GM12892 (cell line): ENCODE measurements around the gene LPAR5.

- RRBS: no CpG with 5 or more reads among the region's 13 CpGs
Measured at GRCh38 chr12:6587270-6588168, 19.4 kb upstream of the NOP2 start.

DNA sequence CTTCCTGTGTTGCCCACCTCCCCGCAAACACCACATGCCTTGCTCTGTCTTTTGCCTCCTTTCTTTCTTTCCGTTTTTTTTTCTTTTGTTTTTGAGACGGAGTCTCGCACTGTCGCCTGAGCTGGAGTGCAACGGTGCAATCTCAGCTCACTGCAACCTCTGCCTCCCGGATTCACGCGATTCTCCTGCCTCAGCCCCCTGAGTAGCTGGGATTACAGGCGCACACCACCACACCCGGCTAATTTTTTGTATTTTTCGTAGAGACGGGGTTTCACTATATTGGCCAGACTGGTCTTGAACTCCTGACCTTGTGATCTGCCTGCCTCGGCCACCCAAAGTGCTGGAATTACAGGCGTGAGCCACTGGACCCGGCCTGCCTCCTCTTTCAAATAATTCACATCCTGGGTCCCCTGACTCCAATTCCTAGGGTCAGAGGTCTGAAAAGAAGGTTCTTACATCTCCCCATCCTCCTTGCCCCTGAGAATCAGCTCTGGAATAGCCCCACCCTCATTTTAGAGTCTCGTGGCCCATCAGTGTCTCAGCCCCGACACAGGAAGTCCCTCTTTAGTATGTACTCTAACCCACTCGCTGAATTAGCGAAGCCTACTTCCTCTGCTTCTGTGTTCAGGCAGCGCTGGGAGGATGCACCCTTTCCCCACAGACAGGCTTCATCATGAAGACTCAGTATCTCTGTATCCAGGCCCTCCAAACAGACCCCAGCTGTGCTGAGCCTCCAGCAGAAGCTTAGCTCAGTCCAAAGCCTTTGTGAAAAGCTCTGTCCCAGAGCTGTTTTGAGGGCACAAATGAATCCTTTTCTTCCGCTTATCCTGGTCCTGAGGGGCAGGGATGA is 3.6 kb downstream of the LPAR5 start:
- RRBS: no CpG with 5 or more reads among the region's 22 CpGs

GRCh38 chr12:6635837-6636671 is at the start of gene LPAR5:
TSS of gene LPAR5 (minus strand) at chr12:6635959.
- RRBS: no CpG with 5 or more reads among the region's 19 CpGs

GRCh38 chr12:6638828-6640008 is 3.5 kb upstream of the LPAR5 start:
- RRBS: no CpG with 5 or more reads among the region's 17 CpGs

- RRBS: no CpG with 5 or more reads among the region's 26 CpGs
Measured at GRCh38 chr12:6708549-6709385, 8.2 kb upstream of the PIANP start.

GRCh38 chr12:6716559-6717242 is 7.1 kb upstream of the COPS7A start:
- RRBS: no CpG with 5 or more reads among the region's 13 CpGs

DNA sequence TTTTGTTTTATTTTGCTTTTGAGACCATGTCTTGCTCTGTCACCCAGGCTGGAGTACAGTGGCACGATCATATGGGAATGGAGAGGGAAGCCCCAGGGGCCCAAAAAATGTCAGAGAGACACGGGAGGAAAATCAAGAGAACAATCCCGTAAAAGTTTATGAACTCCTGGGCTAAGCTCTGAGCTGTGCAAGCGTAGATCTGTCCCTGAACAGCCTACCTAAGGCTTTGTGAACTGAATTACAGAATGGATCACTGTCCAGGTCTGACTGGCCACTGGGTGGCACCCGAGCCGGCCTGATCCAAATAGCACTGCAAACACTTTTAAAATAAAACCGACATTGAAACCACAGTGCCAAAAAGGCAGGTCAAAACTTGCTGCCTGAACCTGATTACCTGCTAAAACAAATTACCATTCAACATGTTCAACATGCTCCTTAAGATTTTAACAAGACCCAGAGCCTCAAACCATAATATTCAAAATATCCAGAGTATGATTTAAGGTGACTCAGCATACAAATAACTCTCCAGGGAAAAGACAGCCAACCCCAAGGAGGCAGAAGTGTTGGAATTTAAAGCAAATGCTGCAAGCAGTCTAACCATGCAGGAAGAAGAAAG is 11.9 kb downstream of the COPS7A start:
- RRBS: no CpG with 5 or more reads among the region's 7 CpGs

DNA sequence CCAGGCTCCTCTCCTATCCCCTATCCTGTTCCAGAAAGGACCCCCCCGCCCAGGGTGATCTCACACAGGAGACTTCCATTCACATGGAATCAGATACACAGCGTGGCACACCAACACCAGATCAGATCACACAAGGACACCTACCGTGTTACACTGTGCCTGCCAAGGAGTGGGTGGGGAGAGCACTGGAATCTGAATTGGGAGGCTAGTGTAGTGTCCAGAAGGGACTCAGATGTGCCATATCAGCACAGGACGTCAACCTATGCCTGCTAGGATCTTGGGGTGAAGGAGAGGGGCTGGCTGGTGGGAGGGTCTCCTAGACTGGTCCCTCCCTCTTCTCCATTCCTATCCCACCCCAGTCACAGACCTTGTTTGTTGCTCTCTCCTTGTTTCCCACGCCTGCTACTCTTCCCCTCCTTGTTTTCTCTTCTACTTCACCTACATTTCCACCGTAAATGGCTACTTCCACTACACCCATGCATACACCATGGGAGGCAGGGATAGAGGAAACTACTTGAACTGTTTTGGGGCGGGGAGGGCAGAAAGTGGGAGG is 2.4 kb downstream of the PTMS start:
- RRBS: no CpG with 5 or more reads among the region's 7 CpGs

GRCh38 chr12:6791742-6792971 is 2.8 kb downstream of the CD4 start:
- RRBS: 33% methylated on average over 2 of the region's 22 CpGs

DNA sequence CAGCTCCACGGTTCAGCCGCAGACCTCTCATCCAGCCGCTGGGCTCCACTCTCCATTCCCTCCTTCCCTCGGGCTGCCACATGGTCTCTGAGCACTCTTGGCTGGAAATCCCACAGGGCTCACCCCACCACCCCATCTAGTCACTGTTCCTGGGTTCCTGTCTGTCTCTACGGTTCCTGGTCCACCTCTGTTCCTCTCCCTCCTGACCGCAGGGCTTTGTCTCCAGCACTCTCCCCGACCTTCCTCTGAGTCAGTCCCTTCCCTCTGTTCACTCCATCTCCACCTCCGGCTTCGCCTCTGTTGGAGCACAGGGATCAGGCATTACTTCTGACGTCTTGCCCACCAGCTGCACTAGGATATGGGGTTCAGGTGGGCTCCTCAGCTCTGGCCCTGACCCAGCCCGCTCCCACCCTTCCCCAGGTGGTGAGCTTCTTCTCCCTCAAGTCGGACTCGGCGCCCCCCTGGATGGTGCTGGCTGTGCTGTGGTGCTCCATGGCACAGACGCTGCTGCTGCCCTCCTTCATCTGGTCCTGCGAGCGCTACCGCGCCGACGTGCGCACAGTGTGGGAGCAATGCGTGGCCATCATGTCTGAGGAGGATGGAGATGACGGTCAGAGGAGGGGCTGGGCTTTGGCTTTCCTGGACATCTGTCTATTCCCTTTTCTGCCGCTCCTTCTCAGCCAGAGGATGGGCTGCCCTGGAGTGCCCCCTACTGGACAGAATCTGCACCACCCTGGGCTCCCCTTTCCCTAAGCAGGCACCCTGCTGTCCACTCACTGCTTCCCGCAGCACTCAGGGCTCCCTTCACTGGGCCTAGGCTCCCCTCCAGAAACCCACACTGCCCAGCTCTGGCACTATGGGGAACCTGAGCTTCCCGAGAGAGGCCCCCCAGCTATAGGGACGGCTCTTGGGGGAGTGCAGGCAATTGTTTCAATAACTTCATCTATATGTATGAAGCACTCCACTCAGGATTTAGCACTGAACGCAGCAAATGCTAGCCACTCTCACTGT is 2.8 kb upstream of the P3H3 start:
- RRBS: no CpG with 5 or more reads among the region's 29 CpGs

GRCh38 chr12:6828744-6829543 is 737 bp downstream of the P3H3 start:
- RRBS: 2% methylated on average over 19 of the region's 74 CpGs

- RRBS: no CpG with 5 or more reads among the region's 14 CpGs
Measured at GRCh38 chr12:6833214-6834266, 5.3 kb downstream of the P3H3 start.

- RRBS: no CpG with 5 or more reads among the region's 20 CpGs
Measured at GRCh38 chr12:6838748-6839572, 1.8 kb upstream of the GNB3 start.

DNA sequence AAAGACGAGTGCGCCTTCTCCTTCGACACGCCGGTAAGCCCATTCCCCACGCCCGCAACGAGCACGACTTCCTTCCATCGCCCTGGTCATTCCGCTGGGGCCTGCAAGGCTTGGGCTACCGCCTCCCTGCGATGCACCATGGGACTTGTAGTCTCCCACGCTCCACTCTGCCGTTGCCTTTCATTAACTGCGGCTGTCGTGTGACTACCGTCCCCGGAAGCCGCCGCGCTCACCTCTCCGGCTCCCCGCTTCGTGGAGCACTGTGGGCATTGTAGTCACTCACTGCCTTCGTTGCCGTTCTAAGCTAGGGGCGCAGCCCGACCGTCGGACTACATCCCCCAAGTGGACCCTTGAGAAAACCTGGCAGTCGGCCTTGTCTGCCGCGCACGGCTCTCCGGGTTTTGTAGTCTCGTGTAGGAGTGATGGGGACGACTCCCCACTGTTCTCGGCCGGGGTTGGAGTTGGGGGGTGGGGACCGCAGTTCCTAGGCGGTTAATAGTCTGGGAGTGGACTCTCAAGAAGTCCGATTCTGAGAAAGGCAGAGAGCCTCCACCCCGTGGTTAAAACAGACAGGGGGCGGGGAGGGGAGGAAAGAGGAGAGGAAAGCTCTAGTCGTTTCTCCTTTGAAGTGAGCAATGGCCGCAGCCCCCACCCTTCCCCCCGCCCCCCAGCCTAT is 446 bp downstream of the USP5 start:
- RRBS: no CpG with 5 or more reads among the region's 48 CpGs

DNA sequence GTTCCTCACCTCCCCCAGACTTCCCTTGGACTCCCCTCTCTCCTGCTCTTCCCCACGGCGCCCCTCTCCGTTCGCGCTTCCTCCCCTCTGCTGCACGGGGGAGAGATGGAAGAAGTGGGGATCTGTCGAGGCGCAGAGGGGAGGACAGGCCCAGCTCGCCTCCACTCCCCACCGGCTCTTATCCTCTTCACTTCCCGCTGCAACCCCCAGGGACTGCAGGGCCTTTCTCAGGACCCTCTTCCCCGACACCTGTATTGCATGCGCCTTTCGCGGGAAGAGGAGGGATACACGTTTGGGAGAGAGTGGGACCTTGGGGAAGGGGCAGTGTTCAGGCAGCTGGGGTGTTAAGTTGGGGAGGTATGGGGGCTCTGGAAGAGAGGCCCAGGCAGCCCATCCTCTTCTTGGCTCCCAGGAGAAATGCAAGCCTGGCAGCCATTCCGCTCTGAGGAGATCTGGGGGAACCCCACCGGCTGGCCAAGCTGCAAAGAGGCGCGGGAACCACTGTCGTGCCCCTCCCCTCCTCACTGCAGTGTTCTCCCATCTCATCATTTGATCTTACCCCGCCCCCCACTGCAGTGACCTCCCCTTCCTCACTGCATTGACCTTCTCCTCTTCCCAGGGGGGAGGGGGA is 759 bp downstream of the ENO2 start:
- RRBS: no CpG with 5 or more reads among the region's 22 CpGs

DNA sequence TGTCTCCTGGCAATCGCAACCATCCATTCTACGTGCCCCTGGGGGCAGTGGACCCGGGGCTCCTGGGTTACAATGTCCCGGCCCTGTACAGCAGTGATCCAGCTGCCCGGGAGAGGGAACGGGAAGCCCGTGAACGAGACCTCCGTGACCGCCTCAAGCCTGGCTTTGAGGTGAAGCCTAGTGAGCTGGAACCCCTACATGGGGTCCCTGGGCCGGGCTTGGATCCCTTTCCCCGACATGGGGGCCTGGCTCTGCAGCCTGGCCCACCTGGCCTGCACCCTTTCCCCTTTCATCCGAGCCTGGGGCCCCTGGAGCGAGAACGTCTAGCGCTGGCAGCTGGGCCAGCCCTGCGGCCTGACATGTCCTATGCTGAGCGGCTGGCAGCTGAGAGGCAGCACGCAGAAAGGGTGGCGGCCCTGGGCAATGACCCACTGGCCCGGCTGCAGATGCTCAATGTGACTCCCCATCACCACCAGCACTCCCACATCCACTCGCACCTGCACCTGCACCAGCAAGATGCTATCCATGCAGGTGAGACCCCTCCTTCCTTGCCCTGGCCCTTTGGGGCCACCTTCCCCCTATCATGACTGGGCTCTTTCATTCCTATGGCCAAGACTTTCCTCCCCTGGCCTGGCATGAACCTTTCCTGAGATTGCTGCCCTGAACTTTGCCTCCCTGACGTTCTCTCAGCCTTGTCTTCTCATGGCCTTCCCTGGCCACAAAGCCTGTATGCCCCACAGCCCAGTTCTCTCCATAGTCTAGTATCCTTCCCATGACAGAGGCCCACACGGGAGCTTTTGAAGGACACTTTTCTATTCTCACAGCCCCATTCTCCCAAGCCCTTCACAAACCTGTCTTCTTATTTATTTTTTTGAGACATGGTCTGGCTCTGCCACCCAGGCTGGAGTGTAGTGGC is 4.9 kb upstream of the C12orf57 start:
- RRBS: 6% methylated on average over 3 of the region's 24 CpGs

GRCh38 chr12:6958571-6959789 is 7.8 kb downstream of the PTPN6 start:
- RRBS: no CpG with 5 or more reads among the region's 34 CpGs

GRCh38 chr12:6988028-6988771 is 17.5 kb downstream of the EMG1 start:
- RRBS: no CpG with 5 or more reads among the region's 15 CpGs

- RRBS: no CpG with 5 or more reads among the region's 2 CpGs
Measured at GRCh38 chr12:7071635-7071942, 11.1 kb downstream of the C1S start.

DNA sequence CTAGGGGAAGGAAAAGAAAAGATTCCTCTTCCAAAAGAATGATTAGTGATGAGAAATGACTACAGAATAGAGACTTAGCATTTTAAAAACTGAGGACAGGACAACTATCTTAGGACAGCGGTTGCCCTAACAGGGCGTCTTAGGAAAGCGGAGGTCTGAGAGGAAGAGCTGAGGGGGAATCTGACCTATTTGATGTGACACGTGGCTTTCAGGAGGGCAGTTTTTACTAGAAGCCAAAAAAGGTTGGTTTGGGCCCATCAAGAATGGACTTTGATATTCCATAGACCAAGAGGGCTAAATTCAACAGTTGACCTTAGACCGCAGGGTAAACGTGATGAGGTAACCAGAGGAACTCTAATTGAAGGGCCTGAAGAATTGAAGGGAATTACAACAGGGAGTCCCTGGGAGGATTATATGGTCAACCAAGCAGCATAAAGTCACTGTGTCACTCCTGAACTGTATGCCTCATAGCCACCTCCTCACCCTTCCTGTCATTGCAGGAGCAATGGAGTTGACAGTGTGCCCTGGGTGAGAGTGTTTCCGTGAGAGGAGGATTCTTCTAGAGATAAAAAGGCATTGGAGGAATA is 11.5 kb downstream of the C1S start:
- RRBS: no CpG with 5 or more reads among the region's 7 CpGs